Retinal pigment epithelial cell (primary cell): ENCODE measurements around the genes SLC38A4 and PCED1B.

DNA sequence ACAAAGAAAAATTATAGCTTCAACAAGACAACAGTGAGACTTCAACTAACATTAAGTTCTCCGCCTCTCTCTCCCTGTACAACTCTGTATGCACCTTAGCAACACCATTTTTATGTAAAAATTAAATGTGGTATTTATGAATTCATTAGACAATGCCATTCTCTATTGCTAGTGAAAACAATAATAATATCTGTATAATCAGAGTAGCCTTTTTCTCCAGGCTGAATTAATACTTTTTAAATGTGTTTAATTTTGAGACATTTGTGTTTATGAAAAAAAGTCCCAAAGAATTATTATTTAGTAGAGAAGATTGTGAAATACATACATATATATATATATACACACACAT is 68.8 kb downstream of the SLC38A1 start:
- RRBS, result no CpG with 5 or more reads among the region's 1 CpG

- RRBS, result no CpG with 5 or more reads among the region's 16 CpGs
Measured at GRCh38 chr12:46245818-46246907, 22.7 kb downstream of the SLC38A1 start.

- RRBS, result no CpG with 5 or more reads among the region's 4 CpGs
Measured at GRCh38 chr12:46268095-46268144, 923 bp downstream of the SLC38A1 start.

DNA sequence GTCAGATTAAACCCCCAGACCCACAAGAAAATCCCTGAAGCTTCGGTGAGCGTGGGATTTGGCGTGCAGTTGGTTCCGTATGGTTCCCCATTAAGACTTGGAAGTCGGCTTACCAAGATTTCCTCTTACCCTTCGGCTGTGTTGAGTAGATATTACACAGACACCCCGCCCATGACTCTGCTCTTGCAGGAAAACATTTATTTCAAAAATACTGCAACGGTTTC is 11.5 kb upstream of the SLC38A2 start:
- RRBS, result no CpG with 5 or more reads among the region's 8 CpGs

DNA sequence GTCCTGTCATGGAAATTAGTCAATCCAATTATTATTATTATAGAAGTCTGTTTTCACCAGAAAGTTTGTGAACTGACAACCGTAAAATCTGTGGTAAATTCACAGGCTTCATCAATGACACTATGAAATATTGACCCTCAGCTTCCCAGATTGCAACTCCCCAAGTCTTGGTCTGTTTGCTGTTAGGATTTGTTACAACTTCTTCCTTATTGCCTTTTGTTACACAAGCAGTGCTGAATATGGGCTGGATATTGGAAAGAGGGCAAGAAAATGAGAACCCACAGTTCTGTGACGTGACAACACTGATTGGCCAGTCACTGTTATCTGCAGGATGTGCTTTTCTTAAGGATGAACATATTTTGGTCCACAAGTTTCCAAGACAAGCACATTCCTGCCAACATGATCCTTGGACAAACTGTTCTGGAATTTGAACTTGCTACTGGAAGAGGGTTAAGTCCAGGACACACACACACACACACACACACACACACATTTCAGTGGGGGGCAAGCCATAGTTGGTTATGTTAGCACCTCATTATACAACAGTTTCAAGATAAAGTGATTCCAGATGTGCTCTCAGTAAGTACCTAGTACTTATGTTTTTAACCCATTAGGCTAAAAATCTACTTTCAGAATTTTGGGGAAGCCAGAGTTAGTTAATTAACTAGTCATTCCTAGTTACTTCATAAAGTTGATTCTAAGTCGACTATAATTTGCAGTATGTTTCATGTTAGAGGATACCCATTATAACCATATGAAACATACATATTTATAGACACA is 16.6 kb upstream of the SLC38A2 start:
- RRBS, result no CpG with 5 or more reads among the region's 3 CpGs

- RRBS, result no CpG with 5 or more reads among the region's 6 CpGs
Measured at GRCh38 chr12:46410354-46411128, 38.0 kb upstream of the SLC38A2 start.

DNA sequence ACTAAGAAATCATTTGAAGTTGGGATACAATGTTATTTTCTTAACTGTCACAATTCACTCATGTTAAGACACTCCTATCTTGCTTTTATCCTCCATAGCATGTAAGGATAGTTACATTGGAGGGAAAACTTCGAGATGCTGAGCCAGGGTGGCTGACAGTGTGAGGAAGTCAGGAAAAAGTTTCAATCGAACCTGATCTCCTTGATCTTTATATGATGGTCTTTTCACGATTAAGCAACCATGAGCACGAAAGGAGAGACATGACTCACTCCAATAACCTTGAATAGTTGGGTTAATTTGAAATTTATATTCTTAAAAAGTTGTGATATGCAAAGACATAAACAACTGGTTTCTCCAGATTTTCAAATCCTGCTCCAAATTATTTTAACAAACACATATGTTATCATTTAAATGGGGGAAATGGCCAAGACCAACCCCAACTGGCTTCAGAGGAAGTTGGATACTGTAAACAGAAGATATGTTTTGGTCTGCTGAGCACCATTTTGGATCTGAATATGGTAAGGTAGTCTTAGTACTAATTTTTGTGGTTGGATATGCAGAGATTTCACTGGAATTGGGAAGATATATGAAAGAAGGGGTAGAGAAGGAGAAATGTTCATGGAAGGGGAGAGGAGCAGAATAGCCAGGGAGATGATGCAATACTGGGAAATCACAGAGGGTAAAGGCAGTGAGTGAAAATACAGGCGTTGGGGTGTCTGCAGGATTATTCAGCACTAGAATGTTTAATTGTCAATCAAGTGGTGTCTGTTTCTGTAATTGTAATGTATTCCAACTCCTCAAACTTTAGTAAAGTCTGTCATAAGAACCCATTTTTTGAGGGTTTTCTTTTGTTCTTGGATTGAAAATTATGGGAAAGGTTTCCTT is 185.2 kb upstream of the SLC38A2 start:
- RRBS, result no CpG with 5 or more reads among the region's 5 CpGs

DNA sequence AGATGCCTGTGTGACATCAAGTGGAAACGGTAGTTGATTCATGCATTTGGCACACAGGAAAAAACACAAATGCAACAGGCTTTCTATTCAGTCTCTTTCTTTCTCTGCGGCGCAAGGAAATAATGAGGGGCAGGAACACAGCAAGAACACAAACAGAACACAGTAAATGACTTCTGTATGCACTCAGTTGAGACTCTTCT is 190.3 kb upstream of the SLC38A2 start:
- RRBS, result no CpG with 5 or more reads among the region's 3 CpGs

DNA sequence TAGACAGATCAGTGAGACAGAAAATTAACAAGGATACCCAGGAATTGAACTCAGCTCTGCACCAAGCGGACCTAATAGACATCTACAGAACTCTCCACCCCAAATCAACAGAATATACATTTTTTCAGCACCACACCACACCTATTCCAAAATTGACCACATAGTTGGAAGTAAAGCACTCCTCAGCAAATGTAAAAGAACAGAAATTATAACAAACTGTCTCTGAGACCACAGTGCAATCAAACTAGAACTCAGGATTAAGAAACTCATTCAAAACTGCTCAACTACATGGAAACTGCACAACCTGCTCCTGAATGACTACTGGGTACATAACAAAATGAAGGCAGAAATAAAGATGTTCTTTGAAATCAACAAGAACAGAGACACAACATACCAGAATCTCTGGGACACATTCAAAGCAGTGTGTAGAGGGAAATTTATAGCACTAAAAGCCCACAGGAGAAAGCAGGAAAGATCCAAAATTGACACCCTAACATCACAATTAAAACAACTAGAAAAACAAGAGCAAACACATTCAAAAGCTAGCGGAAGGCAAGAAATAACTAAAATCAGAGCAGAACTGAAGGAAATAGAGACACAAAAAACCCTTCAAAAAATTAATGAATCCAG is 205.6 kb downstream of the SLC38A4 start:
- RRBS, result no CpG with 5 or more reads among the region's 2 CpGs

GRCh38 chr12:46783557-46784329 is 42.1 kb downstream of the SLC38A4 start:
- RRBS, result no CpG with 5 or more reads among the region's 8 CpGs

DNA sequence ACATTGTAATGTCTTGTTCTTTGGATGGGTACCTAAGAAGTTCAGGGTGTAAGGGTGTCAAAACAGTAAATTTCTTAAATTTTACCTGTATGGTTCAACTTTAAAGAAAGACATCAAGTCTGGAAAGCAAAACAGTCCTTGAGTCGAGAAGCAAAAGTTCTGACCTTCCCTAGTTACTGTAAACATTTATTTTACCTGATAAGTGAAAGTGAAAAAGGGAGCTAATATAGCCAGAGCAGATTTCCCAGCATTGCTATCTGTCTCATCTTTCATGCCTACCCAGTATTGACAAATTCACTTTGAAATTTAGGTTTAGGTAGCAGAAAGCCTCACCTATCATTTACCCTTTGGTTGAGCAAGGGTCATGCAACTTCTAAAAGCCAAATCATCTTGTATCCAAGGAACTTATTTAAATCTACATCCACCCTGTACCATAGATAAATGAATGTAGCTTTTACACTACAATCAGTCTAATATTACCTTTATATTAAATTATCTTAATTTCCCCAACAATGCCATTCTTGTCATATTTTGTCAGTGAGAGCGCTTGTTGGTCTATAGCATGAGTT is 24.4 kb downstream of the SLC38A4 start:
- RRBS, result no CpG with 5 or more reads among the region's 2 CpGs

GRCh38 chr12:46825859-46826402 is at the start of gene SLC38A4:
TSS of gene SLC38A4 (minus strand) at chr12:46825997.
- RRBS, result no CpG with 5 or more reads among the region's 23 CpGs

GRCh38 chr12:46959484-46960087 is 119.8 kb upstream of the PCED1B start:
- RRBS, result no CpG with 5 or more reads among the region's 2 CpGs

GRCh38 chr12:47079204-47080008 is at the start of gene PCED1B:
TSS of gene PCED1B (plus strand) at chr12:47079621.
- RRBS, result under 1% methylated on average over 28 of the region's 70 CpGs

DNA sequence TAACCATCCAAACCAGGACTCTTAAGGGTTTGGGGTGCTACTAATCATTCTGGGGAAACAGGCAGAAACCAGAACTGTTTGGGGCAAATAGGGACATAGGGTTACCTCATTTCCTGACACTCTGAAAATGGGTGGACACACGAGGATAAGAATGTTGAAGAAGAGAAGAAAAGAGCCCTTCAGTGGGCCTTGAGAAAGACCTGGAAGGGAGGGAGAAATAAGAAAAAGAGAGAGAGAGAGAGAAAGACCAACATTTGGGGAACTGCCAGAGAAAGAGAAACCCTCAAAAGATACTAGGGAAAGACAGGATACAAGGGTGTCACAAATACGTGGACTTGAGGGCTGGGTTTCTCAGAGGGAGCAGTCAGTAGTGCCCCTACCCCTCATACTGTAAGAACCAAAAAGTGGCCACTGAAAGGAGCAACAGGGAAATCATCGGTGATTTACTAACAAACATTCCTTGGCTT is 143.2 kb upstream of the AMIGO2 start:
- RRBS, result no CpG with 5 or more reads among the region's 3 CpGs

DNA sequence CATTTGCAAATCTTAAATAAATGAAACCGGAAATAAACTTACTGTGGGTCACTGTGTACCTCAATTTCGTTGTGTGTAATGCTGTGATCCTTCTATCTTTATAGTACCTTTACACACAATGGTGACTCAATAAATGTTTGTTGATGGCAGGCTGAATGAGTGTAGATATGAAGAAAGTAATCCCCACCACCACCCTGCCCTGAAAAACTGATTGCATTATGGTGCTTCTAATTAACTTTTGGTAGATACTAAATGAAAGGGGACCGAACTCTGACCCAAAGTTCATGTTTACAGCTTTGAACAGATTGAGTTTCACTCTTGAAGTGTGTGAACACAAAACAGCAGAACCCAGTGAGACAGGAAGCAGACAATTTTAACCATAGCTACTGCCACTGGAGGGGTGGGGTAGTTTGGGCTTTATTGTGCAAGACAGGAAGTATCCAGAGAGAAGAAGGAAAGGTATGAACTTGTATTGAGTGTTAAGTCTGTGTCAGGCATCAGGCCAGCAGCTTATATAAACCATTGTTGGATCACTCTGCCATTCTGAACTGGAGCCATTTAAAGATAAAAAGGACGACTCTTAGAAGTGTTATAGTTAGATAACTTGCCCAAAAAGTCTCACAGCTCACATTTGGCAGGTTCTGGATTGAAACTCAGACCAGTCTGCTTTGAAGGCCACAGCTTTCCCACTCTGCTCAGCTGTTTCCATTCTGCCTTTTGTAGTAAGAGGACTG is 197.0 kb upstream of the AMIGO2 start:
- RRBS, result no CpG with 5 or more reads among the region's 4 CpGs

GRCh38 chr12:47306882-47307229 is 227.1 kb upstream of the AMIGO2 start:
- RRBS, result no CpG with 5 or more reads among the region's 12 CpGs

GRCh38 chr12:47343876-47344423 is 264.2 kb upstream of the AMIGO2 start:
- RRBS, result no CpG with 5 or more reads among the region's 2 CpGs

- RRBS, result no CpG with 5 or more reads among the region's 5 CpGs
Measured at GRCh38 chr12:47355891-47356750, 276.4 kb upstream of the AMIGO2 start.